Osteocyte (in vitro differentiated cells): ENCODE data around the genes EPB41, PTPRU and SERINC2.

GRCh38 chr1:28914439-28915057 lies at the start of gene EPB41:
TSS of gene EPB41 (plus strand) at chr1:28914569.
- PRO-cap, result bidirectional peak, plus-strand start at chr1:28914569, minus-strand start at chr1:28914303

DNA sequence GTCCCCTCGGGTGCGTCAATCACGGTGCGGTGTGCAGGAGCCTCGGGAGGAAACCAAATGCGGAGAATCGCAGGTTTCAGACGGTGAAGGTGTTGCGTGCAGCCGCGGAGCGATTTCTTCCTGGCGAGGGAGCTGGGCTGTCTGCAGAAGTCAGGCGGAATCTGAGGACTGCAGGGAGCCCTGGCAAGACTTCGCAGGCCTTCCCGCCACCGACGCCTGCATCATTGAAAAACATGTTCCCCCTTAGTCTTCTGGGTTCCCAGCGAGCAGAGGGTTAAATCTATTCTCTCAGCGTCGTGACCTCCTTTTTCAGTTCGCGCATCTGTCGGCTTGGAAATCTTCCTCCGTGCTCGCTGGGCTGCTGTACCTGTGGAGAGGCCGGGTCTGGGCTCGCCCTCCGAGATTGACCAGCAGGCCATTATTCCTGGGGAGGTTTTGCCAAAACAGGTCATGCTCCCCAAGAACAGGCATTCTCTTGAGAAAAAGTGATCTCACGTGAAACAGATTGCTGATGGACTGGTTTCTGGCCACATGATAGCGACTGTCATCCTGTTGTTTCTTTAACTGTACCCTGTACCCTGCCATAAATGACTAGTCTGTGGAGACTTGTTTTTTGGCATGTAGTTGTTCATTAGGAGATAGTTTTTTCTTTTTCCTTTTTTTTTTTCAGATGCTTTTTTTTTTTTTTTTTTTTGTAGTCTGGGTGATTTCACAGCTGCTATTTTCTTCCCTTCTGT lies 857 bp downstream of the EPB41 start:
- PRO-cap, result no peak

GRCh38 chr1:29227349-29228041 lies 3.2 kb downstream of the MECR start:
- PRO-cap, result no peak

DNA sequence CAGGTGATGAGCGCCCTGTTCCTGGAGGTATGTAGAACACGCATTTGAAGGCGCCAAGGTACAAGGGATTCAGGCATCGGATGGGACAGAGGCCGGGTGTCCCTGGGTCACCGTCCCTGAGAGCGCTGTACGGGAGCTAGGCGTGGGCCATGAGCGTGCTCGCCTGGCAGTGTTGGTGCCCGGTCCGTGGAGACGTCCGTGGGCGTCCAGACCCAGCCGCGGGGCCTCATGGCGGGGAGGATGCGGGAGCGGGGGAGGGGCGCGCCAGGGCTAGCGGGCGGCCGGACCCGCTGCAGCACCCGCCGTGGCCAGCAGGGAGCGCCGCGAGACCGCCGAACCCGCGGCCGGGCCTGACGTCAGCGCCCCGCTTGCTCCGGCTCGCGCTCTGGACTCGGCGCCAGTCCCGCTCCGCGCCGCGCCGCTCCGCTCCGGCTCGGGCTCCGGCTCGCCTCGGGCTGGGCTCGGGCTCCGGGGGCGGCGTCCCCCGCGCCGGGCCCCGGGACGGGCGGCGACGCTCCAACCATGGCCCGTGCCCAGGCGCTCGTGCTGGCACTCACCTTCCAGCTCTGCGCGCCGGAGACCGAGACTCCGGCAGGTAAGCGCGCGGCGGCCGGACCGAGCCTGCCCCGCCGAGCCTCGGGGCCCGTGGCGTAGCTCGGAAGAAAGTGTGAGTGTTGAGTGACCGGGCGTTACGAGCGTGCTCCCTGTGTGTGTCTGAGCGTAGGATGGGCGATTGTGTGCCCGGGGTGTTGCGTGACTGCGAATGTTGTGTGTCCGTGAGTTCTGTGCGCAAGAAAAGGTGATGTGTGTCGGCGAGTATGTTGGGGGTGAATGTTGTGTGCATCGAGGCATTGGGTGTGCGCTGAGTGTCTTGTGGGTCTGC lies at the start of gene PTPRU:
TSS of gene PTPRU (plus strand) at position 400 of the 883 bp plus-strand sequence.
- PRO-cap, result unidirectional peak, plus-strand start at position 400 of the sequence

DNA sequence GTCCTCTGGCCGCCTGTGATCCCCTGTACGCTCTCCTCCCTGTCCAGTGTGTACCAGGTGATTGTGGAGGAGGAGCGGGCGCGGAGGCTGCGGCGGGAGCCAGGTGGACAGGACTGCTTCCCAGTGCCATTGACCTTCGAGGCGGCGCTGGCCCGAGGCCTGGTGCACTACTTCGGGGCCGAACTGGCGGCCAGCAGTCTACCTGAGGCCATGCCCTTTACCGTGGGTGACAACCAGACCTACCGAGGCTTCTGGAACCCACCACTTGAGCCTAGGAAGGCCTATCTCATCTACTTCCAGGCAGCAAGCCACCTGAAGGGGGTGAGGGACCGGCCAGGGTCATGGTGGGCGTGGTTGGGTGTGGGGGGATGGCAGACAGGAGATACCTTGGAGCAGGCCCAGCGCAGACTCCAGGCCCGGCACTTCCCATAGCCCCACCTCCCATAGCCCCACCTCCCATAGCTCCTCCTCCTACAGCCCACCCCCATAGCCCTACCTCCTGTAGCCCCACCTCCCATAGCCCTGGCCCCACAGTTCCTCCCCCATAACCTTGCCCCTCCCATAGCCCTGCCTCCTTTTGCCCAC lies 46.4 kb downstream of the PTPRU start:
- PRO-cap, result no peak

- PRO-cap, result no peak
Measured at GRCh38 chr1:30295811-30296163, 427.6 kb downstream of the MATN1 start.

DNA sequence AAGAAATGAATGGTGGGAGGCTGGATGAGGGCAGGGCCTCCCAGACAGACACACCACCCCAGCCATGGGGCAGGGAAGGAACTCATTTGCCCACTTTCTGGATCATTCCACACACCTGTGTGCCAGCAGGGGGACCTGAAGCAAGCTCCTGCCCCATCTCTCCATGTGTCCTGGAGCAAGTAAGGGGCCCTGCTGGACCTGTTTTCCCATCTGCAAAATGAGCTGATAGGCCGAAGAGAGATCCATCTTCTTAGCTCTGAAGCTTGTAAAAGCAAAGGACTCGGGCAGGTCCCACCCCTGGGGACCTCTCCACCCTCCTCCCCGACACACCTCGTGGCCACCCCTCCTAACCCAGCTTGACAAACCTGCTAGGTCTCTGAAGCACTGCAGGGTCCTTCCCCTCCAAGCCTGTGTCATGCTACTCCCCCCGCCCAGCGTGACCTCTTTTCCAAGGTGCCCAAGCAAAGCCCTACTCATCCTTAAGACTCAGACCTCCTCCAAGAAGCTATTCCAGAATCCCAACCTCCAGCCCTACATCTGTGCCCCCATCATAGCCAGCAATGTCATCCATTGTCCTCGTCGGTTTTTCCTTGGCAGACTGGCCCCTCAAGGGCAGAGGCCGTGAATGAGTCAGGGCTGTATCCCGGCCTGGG lies 5.4 kb downstream of the LAPTM5 start:
- PRO-cap, result no peak

- PRO-cap, result no peak
Measured at GRCh38 chr1:30754335-30755489, 2.9 kb downstream of the LAPTM5 start.

DNA sequence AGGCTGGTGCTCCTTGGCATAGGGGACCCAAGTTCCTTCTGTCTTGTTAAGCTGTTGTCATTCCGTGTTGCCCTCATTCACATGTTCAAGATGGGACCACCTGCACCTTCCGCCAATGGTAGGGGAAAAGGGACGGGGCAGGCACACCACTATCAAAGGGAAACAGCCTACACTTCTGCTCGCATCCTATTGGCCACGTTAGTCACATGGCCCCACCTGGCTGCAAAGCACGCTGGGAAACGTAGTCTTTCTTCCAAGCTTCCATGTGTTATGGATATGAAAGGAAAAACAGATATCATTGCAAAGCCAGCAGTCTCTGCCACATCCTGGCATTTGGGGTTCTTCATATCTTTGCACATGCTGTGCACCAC lies 54.5 kb downstream of the SDC3 start:
- PRO-cap, result no peak

DNA sequence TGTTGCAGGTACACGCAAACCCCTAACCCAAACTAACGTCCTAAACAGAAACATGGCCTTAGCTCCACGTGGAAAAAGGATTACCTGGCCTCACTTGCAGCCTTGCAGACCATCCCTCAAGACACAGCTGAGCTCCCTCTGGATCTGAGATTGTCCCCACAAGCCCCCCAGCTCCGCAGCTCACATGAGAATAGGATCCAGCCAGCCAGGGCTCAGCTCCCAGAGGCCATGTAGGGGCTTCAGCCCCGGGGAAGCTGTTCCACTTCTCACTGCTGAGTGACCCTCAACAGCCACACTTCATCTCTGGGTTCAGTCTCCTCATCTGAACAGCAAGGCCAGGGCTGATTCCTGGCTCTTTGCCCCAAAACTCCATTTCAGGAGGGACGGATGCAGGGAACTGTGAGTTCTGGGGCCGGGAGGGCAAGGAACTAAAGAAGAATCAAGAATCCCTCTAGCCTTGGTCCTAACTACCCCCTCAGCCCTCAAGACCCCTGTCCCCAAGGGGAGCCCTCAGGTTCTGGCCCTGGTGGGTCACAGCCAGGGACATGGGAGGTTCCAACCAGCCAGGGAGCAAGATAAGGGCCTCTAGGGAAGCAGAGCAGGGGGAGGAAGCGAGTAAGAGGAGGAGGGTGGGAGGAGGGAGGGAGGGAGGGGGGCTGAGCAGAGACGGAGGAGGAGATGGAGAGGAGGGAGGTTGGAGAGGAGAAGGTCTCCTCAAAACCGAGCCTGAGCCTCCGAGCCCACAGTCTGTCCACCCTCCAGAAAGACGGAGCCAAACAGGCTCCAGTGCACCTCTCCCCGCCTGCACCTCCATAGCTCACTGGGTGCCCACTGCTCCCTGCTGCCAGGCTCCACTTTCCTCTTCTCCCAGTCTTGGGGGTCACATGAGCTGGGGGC lies 13.1 kb downstream of the SDC3 start:
- PRO-cap, result no peak

- PRO-cap, result no peak
Measured at GRCh38 chr1:30912817-30913413, 4.4 kb upstream of the SDC3 start.

- PRO-cap, result no peak
Measured at GRCh38 chr1:30932785-30933207, 24.2 kb upstream of the SDC3 start.

DNA sequence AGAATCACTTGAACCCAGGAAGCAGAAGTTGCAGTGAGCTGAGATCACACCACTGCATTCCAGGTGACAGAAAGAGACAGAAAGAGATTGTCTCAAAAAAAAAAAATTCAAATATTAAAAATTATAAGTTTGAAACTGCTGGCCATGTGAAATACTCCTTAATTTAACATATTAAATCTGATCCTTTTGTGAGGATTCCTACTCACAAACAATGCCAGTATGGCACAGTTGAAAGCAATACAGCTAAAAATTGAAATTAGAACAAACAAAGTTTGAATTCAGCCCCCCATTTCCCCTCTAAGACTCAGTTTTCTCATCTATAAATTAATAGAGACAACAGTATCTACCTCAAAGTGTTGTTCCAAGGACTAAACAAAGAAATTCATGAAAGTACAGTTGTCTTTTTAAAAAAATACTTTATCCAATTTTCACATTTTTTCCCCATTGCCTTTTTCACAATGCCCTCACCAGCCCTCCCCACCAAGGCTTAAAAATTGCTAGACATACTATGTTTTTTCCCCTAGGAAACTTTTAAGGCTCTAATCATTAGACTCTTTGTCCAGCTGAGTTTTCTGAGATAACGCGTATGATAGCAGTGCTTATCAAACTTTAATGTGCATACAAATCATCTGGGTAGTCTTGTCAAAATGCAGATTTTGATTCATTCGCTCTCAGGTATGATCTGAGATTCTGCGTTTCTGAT lies 64.1 kb downstream of the PUM1 start:
- PRO-cap, result no peak

DNA sequence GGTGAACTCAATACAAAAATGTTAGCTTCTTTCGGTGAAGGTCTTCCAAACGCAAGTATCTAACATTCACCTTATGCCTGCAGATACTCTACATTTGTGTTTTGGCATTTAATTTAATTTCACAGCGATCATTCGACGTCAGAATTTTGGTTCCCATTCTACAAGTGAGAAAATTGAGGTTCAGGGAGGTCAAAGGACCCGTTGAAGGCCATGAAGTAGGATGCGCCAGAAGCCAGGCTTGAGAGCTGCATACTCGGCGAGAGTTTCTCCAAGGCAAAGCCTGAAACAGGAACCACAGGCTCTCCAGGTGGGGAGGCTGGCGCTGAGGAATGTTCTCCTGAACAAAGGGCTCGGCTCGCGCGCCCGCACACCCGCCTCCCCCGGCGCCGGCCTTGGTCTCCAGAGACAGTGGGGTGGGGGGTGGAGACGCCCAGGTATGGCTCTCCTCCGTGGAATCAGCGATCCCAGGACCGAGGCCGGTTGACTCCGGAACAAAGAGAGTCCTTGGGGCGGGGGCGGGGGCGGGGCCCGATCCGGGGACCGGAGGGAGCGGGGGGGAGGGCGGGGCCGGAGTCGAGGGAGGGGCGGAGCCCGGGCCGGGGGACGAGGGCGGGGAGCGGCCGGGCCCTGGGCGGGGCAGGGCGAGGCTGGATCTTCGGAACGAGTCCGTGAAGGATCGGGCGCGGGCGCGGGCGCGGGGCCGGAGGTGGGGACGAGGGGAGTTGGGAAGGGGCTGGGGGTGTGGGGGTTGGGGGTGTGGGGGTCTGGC lies 85.1 kb downstream of the NKAIN1 start:
- PRO-cap, result bidirectional peak, plus-strand start at position 658 of the sequence, minus-strand start at position 499 of the sequence

DNA sequence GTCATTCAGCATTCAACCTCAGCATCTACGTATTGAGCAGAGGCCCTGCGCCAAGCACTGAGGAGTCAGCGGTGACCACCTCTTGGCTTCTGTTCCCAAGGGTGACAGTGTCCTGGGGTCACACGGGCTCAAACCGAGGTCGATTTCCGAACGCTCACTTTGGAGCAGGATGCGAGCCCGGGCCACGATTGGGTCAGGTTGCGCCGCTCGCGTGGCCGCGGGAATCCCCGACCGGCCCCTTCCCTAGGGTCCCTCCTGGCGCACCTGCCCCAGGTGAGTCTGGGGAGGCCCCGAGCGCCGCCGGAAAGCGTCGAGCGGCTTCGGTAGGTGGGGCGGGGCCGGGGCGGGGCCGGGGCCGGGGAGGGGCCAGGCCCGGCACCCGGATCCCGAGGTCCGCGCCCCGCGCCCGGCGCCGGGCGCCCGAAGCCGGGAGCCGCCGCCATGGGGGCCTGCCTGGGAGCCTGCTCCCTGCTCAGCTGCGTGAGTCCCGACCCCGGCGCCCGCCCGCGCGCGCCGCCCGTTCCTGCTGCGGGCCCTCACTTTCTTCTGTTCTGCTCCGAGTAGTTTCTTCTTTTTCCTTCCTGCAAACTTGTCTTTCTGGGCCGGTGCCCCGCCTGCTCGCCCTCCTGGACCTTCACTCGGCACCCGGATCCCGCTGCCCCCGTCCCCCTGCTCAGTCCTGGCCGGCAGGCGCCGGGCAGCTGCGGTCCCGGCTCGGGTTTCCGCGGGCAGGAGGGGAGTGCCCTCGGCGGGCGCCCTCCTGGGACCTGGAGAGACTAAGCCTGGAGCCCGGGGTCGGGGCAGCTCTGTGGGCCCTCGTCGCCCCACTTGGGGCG lies at the start of gene SERINC2:
TSS of gene SERINC2 (plus strand) at position 389 of the 836 bp plus-strand sequence.
- PRO-cap, result unidirectional peak, plus-strand start at position 389 of the sequence

GRCh38 chr1:31506812-31507623 lies 69.3 kb upstream of the TINAGL1 start:
- PRO-cap, result no peak

DNA sequence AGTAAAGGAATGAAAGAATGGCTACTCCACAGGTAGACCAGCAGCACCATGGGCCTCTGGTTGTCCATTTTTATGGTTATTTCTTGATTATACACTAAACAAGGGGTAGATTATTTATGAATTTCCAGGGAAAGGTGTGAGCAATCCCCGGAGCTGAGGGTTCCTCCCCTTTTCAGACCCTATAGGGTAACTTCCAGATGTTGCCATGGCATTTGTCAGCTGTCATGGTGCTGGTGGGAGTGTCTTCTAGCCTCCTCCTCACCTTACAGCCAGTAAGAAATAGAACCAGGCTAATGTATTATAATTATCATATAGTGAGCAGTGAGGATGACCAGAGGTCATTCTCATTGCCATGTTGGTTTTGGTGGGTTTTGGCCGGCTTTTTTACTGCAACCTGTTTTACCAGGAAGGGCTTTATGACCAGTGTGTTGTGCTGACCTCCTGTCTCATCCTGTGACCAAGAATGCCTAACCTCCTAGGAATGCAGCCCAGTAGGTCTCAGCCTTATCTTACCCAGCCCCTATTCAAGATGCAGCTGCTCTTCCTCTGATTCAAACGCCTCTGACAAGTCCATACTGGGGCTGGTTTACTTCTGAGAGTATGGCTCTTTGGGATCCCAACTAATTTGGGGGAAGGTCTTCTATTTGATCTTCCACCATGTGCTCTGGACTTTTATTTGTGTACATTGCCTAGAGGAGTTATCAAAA lies 13.5 kb upstream of the TINAGL1 start:
- PRO-cap, result no peak

- PRO-cap, result no peak
Measured at GRCh38 chr1:31576701-31577177, 424 bp downstream of the TINAGL1 start.

DNA sequence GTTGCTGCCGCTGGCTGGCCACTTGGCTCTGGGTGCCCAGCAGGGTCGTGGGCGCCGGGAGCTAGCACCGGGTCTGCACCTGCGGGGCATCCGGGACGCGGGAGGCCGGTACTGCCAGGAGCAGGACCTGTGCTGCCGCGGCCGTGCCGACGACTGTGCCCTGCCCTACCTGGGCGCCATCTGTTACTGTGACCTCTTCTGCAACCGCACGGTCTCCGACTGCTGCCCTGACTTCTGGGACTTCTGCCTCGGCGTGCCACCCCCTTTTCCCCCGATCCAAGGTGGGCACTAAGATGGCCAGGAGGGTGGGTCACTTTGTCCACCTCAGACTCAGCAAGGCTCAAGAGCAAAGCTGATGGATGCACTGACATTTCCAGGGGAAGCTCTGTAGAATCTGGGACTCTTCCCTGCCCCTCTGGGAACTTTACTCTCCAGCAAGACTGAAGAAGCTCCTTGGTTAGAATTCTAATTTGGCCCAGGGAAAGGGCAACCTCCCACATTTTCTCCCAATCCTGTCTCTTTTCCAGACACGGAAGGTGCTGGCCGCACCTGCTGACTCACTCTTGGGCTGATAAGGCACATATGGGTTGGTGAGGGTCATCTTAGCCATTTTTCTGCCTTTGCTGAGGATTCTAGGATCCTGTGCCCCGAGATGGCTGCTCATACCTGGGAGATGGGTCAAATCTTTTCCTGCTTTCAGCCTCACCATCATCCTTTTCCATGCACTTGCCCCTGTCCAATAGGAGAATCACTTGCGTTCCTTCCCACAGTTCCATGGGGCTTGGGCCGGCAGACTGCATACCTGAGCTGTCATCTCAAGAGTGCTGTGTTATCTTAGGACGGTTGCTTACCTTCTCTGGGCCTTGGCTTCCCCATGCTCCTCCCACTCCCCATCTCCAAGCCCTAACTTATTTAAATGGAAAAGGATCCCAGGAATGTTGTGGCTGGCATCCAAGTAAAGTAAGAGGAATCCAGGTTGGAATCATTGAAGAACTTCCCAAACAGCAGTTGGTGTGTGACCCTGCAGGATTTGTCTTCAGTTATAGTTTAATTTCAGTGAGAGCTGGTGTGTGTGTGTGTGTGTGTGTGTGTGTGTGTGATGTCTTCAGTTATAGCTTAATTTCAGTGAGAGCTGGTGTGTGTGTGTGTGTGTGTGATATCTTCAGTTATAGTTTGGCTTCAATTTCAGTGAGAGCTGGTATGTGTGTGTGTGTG lies 1.3 kb downstream of the TINAGL1 start:
- PRO-cap, result no peak

DNA sequence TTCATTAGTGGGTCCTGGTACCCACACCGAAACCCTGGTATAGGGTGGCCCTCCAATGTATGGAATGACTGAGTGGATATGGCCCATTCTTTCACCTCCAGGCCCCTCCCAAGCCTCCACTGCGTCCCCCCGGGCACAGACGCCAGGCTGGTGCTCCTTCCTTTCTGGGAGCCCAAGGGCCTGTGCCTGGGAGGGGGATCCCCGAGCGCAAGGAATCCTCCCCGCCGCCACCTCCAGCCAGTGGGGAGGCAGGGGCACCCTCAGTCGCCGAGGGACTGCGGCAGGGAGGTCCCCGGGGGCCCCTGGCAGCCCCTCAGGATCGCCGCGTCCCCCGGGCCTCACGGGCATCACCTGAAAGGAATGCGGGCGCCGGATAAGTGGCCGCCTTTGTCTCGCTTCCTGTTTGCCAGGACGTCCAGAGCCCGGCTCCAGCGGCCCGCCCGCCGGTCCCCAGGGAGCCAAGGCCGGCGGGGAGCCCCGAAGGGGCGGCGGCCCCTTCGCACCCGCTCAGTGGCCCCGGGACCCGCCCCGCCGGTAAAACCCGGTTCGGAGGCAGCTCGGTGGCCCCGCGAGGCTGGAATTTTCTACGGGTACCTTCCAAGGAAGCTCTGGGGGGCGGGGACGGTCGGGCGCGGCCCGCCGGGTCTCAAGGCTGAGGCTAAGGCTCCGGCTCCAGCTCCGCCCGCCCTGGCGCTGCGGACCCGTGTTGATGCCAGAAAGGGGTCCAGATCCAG lies 12.4 kb downstream of the TINAGL1 start:
- PRO-cap, result no peak